ENCODE measurements around a stretch of chr12.

DNA sequence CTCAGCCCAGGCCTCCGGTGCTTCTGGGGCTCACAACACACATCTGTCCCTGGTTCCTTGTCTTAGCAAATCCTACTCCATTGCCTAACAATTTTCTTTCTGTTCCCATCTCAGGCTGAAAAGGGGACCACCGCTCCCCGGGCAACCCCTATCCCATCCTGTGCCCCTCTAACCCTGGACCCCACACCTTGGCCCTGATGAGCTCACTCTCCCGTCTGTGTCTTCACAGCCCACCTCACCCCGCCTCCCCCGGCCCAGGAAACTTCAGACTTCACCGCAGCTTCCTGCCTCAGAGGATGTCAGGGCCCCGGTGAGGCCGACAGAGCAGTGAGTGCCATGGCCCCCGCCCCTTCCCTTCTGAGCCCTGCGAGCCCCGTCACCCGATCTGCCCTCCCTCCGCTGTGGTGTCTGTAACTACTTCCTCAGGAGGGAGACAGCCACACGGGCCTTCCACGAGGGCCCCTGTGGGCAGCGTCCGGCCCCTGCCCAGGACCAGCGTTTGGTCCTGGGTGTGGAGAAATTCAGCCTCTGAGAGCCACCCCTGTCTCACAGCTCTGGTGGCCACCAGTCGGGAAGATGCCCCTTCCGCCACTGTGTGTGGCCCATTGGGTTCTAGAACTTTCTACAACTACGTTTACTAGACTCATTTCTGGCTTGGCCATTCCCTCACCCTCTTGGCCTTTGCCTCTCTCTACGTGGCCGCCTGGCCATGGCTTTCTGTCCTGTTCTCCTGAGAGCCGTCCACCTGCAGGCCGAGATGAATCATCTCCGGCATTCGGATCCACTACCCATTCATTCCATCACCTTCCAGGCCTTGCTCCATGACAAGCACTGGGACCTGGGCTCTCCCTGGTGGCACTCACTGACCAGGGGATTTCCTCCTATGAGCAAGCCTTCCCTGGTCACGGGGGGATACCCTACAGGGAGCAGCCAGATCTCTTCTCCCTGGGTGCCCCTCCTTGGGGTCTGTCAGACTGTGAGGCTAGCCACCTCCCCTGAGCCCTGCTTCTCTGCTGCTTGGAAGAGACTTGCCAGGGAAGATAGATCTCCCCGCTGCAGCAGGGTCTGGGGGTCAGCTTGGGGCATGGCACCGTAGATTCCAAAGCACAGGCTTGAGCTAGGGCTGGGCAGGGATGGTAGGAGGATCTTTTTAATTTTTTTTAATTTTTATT is 3.4 kb downstream of the RHOF start:
- PRO-cap, 5 experiments, result peak in 1 of 5 experiments; most common plus-strand start position 292 of the sequence (in 1); most common minus-strand start position 163 of the sequence (in 1)
- RAMPAGE, long total RNA, 2 experiments, result no peak in any of the 2 experiments
- RRBS, result 46% methylated on average over 6 of the region's 31 CpGs

DNA sequence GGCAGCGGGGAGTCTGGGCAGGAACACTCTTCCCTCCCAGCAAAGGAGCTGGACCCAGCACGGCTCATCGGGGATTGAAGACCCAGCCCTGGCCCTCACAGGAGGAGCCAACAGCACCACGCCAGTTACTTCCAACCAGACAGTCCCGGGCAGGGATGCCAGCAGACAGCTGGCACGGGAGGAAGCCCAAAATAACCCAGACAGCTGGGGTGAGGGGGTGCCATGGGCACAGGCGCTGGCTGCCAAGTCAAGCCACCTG is 4.3 kb upstream of the RHOF start:
- PRO-cap, 5 experiments, result no peak in any of the 5 experiments
- RAMPAGE, long total RNA, 2 experiments, result no peak in any of the 2 experiments
- RRBS, result no CpG with 5 or more reads among the region's 7 CpGs

DNA sequence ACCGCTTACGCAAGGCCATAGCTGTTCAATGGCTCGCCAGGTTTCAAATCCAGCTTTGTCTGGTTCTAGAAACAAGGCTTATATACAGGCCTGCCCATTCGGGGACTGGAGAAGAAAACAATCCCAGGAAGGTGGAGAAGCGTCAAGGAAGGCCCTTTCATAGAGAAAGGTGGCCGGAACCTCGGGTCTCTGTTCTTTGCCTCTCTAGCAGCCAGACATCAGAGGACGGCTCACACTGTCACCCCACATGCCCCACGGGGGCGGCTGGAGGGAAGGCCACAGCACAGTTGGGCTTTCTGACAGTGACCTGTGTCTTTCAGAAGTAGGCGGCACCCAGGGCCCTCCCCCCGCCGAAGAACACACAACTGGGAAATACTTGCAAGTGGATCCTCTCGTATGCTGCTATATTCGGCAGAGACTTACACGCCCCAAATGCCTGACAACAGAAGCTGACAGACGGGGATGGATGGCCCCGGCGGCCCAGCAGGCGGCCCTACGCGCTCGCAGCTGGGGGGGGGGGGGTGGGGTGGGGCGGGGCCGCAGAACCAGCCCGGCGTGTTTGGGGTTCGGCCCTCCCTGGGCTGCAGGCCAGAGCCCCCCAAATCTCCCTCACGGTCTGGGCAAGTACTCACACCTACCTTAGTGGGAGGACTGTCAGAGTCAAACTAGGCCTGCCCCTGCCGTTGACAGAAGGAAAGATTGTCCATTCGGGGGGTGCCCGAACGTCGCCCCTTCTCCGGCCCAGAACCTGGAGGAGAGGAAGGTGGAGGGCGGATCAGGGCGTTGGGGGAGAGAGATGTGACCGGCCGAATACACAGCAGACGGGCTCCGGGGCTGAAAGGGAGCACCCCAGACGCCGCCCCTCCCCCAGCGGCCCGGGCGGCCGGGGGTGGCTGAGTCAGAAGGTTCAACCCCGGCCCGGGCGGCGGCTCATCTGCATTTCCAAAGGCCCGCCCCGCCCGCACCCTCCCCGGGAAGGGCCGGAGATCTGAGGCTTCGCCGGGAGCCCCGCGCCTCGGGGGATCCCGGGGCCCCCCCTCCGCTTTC is 4.3 kb upstream of the SETD1B start:
- PRO-cap, 5 experiments, result peak in 5 of 5 experiments; most common plus-strand start position 983 of the sequence (in 4); most common minus-strand start position 872 of the sequence (in 3)
- RAMPAGE, long total RNA, 2 experiments, result no peak in any of the 2 experiments
- RRBS, result 2% methylated on average over 19 of the region's 63 CpGs

DNA sequence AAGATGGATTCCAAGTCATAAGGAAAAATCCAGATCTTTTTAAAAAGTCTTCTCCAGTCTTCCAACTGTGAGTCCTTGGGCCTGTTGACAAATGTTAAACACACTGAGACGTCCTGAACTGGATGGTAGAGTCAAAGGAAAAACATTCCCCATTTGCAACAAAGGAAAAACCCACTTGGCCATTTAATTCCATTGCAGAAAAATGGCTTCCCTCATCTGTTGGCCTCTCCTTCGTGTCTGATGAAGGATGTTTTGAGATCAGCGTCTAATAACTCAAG is 1.2 kb upstream of the SETD1B start:
- PRO-cap, 5 experiments, result peak in 5 of 5 experiments; most common minus-strand start position 239 of the sequence (in 5)
- RAMPAGE, long total RNA, 2 experiments, result start-site peak on the minus strand in 1 of 2 experiments, centred at position 241 of the sequence, 159 reads per replicate
- RRBS, result no CpG with 5 or more reads among the region's 3 CpGs

- PRO-cap, 5 experiments, result peak in 2 of 5 experiments; most common minus-strand start chr12:121806074 (in 1)
- RAMPAGE, long total RNA, 2 experiments, result no peak in any of the 2 experiments
- RRBS, result no CpG with 5 or more reads among the region's 19 CpGs
Observed at GRCh38 chr12:121805764-121806293, 2.0 kb downstream of the SETD1B start.

DNA sequence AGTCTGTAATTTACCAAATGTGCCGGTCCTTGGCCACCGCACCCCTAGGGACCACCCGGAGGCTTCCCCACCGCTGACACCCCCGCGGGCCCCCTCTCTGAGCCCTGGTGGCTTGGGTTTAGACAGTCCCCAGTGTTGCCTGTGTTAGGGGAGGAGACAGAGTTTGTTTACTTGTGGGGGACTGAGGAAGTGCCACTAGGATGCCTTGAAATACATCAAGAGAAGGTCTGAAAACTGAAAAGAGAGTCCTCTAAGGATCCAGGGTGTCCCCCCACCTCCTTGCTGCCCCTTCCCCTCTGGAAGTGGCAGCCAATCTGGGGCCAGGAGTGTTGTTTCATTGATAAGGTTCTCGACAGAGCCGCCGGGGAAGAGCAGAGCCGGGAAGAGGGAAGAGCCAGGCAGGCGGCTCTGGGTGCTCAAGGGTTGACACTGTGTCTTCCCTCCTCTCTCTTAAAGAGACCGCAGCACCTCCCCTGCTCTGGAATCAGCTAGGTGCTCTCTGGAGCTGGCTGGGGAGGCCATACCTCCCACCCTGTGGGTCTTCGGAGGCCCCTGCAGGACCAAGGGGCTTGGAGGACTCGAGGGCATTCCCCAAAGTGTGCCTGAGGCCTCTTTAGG is 2.6 kb downstream of the SETD1B start:
- PRO-cap, 5 experiments, result peak in 4 of 5 experiments; most common plus-strand start position 374 of the sequence (in 4); most common minus-strand start position 316 of the sequence (in 2)
- RAMPAGE, long total RNA, 2 experiments, result no peak in any of the 2 experiments
- RRBS, result no CpG with 5 or more reads among the region's 14 CpGs

DNA sequence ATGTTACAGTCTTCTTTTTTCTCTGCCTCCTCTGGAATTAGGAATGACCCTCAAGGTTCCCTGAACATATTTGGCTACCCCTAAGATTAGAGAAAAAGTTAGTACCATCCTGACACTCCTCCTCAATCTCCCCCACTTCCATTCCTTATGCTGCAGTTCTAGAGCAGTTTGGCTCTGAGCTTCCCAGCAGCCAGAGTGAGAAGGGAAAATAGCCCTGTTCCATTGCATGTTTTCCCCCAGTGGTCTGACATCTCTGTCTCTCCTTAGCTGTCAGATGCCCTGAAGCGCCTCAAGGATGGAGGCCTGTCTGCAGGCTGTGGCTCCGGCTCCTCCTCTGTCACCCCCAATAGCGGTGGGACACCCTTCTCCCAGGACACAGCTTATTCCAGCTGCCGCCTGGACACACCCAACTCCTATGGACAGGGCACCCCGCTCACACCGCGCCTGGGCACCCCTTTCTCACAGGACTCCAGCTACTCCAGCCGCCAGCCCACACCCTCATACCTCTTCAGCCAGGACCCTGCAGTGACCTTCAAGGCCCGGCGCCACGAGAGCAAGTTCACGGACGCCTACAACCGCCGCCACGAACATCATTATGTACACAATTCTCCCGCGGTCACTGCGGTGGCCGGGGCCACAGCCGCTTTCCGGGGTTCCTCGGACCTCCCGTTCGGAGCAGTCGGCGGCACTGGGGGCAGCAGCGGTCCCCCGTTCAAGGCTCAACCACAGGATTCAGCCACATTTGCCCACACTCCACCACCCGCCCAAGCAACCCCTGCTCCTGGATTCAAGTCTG is 5.7 kb downstream of the SETD1B start:
- PRO-cap, 5 experiments, result no peak in any of the 5 experiments
- RAMPAGE, long total RNA, 2 experiments, result no peak in any of the 2 experiments
- RRBS, result 68% methylated on average over 5 of the region's 30 CpGs

GRCh38 chr12:121810255-121810835 is 6.5 kb downstream of the SETD1B start:
- PRO-cap, 5 experiments, result no peak in any of the 5 experiments
- RAMPAGE, long total RNA, 2 experiments, result no peak in any of the 2 experiments
- RRBS, result 63% methylated on average over 7 of the region's 31 CpGs

GRCh38 chr12:121925154-121925778 is 6.9 kb downstream of the CFAP251 start:
- PRO-cap, 5 experiments, result no peak in any of the 5 experiments
- RAMPAGE, long total RNA, 2 experiments, result no peak in any of the 2 experiments
- RRBS, result no CpG with 5 or more reads among the region's 10 CpGs

DNA sequence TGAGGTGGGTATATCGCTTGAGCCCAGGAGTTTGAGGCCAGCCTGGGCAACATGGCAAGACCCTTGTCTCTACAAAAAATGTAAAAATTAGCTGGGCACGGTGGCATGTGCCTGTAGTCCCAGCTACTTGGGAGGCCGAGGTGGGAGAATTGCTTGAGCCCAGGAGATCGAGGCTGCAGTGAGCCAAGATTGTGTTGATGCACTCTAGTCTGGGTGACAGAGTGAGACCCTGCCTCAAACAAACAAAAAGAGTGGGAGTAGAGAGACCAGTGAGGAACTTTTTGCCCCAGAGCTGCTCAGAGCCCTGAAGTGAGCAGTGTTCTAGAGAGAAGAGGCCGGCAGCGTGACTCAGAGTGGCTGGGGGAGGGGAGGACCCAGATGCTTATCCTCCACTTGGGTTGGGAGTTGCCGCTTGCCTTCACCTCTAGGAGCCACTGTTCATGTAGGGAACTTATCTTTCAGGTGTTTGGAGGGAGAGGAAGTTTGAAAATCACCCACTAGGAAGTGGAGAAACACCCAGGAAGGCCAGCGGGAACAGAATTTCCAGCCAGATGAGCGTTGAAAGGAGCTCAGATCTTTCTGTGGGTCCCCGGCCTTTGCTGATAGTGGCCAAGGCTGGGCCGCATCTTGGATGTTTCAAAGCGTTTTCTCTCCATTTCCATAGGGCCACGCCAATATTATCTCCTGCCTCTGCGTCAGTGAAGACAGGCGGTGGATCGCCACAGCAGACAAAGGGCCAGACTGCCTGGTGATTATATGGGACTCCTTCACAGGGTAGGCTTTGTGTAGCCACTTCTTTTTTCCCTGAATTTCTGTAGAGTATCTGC is 15.4 kb downstream of the CFAP251 start:
- PRO-cap, 5 experiments, result no peak in any of the 5 experiments
- RAMPAGE, long total RNA, 2 experiments, result no peak in any of the 2 experiments
- RRBS, result no CpG with 5 or more reads among the region's 16 CpGs

GRCh38 chr12:121980212-121981182 is 41.2 kb upstream of the BCL7A start:
- PRO-cap, 5 experiments, result peak in 1 of 5 experiments; most common minus-strand start chr12:121980723 (in 1)
- RAMPAGE, long total RNA, 2 experiments, result no peak in any of the 2 experiments
- RRBS, result no CpG with 5 or more reads among the region's 23 CpGs

GRCh38 chr12:122008757-122009078 is 13.0 kb upstream of the BCL7A start:
- PRO-cap, 5 experiments, result no peak in any of the 5 experiments
- RAMPAGE, long total RNA, 2 experiments, result no peak in any of the 2 experiments
- RRBS, result 80% methylated on average over 1 of the region's 5 CpGs

DNA sequence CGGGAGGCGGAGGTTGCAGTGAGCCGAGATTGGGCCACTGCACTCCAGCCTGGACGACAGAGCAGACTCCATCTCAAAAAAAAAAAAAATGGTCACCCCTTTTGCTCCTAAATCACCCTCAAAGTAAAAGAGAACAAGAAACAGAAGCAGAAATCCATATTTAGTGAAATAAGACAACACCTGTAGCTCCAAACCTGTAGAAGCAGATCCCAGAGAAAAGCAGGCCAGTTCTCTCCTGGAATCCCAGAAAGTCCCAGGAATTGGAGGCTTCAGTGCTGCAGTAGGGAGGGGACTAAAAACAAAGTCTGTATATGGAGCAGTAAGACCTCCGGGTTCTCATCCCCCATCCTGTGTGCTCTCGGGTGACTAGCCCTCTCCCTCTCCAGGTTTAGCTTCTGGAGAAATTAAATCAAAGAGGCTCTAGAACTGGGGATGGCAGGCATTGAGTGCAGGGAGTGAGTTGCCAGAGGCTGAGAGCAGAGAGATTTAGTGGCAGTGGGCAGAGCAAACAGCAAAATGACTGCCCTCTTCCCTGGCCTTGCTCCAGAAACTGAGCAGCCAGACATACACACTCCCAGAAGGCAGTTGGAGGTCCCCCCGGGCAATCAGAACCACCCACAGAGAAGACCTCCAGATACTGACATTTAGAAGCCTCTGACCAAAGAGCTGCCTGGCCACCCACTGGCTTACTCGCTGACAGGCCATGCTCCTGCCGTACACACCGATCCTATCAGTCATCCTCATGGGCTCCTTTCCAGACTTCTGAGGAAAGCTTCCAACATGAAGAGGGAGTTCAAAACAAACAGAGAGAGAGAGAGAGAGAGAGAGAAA is 6.3 kb upstream of the MLXIP start:
- PRO-cap, 5 experiments, result peak in 2 of 5 experiments; most common plus-strand start position 661 of the sequence (in 1); most common minus-strand start position 683 of the sequence (in 1)
- RAMPAGE, long total RNA, 2 experiments, result no peak in any of the 2 experiments
- RRBS, result no CpG with 5 or more reads among the region's 10 CpGs

- PRO-cap, 5 experiments, result no peak in any of the 5 experiments
- RAMPAGE, long total RNA, 2 experiments, result no peak in any of the 2 experiments
- RRBS, result no CpG with 5 or more reads among the region's 11 CpGs
Observed at GRCh38 chr12:122093603-122094531, 15.3 kb downstream of the MLXIP start.

DNA sequence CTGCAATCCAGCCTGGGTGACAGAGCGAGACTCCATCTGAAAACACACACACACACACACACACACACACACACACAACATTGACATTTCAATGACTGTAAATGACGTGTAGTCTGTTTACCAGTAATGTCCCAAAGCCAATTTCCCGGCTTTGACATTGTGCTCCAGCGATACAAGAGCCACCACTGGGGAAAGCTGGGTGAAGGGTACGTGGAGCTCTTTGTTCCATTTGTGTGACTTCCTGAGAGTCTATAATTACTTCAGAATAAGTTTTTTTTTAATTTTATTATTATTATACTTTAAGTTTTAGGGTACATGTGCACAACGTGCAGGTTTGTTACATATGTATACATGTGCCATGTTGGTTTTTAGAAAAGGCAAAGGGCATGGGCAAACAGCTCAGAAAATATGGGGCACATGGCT is 37.5 kb downstream of the MLXIP start:
- PRO-cap, 5 experiments, result peak in 2 of 5 experiments; most common plus-strand start position 154 of the sequence (in 1)
- RAMPAGE, long total RNA, 2 experiments, result no peak in any of the 2 experiments
- RRBS, result no CpG with 5 or more reads among the region's 6 CpGs

DNA sequence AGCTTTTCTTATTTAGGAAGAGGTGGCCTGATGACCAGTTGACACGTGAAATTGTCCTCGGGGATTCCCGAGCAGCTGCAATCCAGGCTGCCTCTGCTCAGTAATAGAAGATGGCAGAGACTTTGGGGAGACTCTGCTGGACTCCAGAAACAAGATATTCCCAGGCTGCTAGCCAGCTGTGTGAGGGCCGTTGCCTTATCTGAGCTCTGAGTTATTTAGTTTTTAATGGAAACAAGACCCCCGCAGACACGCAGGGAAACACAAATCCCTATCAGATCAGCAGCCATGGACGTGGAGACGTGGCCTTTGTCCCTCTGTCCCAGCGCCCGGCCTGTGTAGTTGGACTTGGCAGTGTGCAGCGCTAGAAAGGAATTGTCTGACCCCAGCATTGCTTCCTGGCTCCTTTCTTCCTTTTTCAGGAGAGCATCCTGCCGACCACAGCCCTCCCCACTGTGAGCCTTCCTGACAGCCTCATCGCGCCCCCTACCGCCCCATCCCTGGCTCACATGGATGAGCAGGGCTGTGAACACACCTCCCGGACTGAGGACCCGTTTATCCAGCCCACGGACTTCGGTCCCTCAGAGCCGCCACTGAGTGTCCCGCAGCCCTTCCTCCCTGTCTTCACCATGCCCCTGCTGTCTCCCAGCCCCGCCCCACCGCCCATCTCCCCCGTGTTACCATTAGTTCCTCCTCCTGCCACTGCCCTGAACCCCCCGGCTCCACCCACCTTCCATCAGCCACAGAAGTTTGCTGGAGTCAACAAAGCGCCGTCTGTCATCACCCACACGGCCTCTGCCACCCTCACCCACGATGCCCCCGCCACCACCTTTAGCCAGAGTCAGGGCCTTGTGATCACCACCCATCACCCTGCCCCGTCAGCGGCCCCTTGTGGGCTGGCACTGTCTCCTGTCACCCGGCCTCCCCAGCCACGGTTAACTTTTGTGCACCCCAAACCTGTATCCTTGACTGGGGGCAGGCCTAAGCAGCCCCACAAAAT is 40.8 kb downstream of the IL31 start:
- PRO-cap, 5 experiments, result no peak in any of the 5 experiments
- RAMPAGE, long total RNA, 2 experiments, result no peak in any of the 2 experiments
- RRBS, result no CpG with 5 or more reads among the region's 34 CpGs

DNA sequence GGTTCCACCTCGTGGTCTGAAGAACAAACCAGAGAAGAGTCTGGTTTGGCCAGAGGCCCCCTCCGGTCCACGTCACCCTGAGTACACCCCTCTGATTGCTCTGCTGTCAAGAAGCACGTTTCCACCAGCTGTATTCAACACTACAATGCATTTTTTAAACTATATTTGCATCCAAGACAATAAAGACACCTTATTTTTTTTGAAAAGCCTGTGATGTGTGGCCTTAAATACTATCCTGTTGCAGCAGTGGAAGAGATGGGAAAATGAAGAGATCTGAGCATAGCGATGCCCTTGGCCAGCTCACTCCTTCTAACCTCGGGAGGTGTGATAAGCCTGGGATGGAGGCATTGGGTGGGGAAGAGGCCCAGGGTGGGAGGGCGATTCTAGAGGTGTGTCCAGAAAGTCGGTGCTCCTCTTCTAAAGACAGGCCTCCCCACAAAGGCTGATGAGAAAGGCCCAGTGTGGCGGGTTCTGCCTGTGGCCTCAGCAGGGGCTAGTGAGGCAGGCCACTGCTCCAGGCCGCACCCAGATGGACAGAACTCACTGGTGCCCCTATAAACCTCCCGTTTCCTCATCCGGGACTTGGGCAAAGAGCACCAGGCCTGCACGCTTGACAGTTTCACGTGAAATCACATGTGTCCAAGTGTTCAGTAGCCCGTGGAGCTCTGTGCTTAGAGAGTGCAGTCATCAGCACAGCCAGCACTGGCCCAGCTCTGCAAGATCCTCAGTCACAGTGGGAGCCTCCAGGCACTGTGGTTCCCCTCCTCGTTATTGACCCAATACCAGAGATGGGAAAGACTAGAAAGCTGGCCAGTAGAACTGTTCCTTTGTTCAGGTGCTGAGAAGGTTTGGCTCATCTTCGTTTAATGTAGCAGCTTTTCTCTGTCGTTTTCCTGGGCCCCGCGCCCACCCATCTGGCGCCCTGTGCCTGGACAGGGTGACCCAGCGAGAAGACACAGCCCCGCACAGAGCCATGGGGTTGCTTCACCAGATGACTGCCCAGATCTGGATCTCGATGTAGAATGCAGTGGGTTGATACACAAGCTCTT is 26.6 kb downstream of the IL31 start:
- PRO-cap, 5 experiments, result no peak in any of the 5 experiments
- RAMPAGE, long total RNA, 2 experiments, result no peak in any of the 2 experiments
- RRBS, result no CpG with 5 or more reads among the region's 24 CpGs

DNA sequence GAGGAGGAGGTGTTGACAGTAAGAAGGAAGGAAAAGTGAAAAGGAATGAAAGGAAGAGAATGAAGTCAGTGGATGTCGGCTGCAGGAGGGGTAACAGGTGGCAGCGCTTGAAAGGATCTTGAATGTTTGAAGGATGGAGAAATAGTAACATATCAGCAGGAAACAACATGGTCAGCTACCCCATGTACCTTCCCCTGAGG is 36.9 kb downstream of the CLIP1 start:
- PRO-cap, 5 experiments, result no peak in any of the 5 experiments
- RAMPAGE, long total RNA, 2 experiments, result no peak in any of the 2 experiments
- RRBS, result no CpG with 5 or more reads among the region's 2 CpGs

DNA sequence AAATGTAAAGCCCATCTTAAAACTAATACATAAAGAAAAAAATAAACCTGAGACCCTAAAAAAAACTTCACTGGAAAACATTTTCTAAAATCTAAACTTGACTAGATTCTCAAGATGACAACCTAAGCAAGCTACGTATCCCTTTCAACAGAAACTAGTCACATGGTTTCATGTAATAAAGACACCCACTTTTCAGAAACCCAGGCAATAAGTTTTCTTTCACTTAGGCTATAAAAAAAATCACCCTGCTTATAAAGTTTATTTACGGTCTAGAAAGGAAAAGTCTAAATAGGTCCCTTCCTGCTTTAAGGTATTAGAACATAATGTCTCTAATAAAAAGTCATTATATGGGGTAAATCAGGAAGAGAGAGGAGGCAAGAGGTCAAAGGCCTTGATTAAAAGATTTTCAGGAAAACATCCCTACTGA is 9.6 kb downstream of the CLIP1 start:
- PRO-cap, 5 experiments, result no peak in any of the 5 experiments
- RAMPAGE, long total RNA, 2 experiments, result no peak in any of the 2 experiments
- RRBS, result no CpG with 5 or more reads among the region's 2 CpGs

- PRO-cap, 5 experiments, result no peak in any of the 5 experiments
- RAMPAGE, long total RNA, 2 experiments, result no peak in any of the 2 experiments
- RRBS, result no CpG with 5 or more reads among the region's 5 CpGs
Observed at GRCh38 chr12:122475546-122476516, 24.9 kb downstream of the ZCCHC8 start.